ENCODE measurements around the gene CCDC196.

- PRO-cap: no peak
Observed at GRCh38 chr14:64812221-64812714, 67.4 kb downstream of the SPTB start.

DNA sequence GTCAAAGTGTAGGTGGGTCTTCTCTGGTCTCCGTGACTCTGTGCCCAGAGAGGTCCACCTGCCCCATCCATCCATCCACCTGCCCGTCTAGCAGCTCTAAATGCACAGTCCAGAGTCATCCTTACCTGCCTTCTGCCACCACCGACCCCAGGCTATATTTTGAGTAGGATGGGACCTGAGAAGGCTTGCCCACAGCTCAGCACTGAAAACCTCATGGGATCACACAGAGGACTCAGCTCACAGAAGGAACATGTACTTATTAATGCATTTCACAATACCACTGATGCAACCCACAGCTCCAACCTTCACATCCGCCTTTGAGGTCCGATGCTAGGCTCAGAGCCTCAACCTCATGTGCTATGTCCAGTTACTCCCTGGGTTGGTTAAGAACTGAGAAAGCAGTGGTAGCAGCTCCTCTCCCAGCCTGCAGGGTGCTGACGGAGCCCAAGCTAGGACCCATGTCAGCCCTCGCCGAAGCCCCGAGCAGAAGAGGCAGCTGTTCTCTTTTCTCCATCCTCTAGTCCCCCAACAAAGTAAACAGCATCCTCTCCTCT is 52.9 kb downstream of the SPTB start:
- PRO-cap: no peak

GRCh38 chr14:64938920-64939632 is 3.5 kb downstream of the GPX2 start:
- PRO-cap: no peak

GRCh38 chr14:64968577-64968971 is 3.6 kb downstream of the RAB15 start:
- PRO-cap: no peak

- PRO-cap: no peak
Observed at GRCh38 chr14:65061759-65062148, 40.6 kb downstream of the MAX start.

GRCh38 chr14:65077421-65077885 is 24.9 kb downstream of the MAX start:
- PRO-cap: no peak

- PRO-cap: no peak
Observed at GRCh38 chr14:65096355-65096701, 6.0 kb downstream of the MAX start.

- PRO-cap: no peak
Observed at GRCh38 chr14:65104882-65105188, 2.5 kb upstream of the MAX start.

GRCh38 chr14:65412140-65412282 is 519 bp upstream of the FUT8 start:
- PRO-cap: no peak

DNA sequence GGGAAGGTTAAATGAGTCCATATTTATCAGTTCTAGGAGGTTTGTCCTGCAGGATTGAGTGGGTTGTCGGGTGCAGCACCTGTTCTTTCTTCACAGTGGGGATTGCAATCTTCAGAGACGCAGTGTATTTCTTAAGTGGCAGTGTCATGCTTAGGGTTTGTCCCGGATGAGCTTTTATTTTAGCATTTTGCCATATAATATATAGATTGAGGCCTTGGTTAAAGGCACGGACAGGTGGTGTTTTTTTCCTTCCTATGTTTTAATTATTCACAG is 1.2 kb downstream of the FUT8 start:
- PRO-cap: no peak

DNA sequence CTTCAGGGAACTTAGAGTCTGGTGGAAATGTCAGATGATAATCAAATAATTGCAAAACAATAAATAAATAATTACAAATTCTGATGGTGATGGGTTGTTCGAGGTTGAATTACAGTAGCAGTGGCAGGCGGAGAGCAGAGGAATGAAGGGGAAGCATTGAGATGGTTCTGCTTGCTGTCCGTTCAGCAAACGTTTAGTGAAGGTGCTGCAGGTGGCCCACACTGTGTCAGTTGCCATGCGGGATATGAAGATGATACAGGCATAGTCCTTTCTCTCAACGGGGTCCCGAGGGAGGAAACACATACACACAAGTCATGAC is 385.1 kb downstream of the FUT8 start:
- PRO-cap: no peak

- PRO-cap: no peak
Observed at GRCh38 chr14:66108501-66108855, 377.7 kb upstream of the CCDC196 start.

- PRO-cap: no peak
Observed at GRCh38 chr14:66486008-66486752, at the start of gene CCDC196. TSS of gene CCDC196 (plus strand) at chr14:66486371.

GRCh38 chr14:66700948-66701647 is 193.2 kb downstream of the GPHN start:
- PRO-cap: no peak

GRCh38 chr14:66746430-66746724 is 238.4 kb downstream of the GPHN start:
- PRO-cap: no peak

GRCh38 chr14:67147382-67147695 is 41.9 kb upstream of the GARIN2 start:
- PRO-cap: no peak

- PRO-cap: no peak
Observed at GRCh38 chr14:67392413-67392977, 19.5 kb downstream of the PLEK2 start.

DNA sequence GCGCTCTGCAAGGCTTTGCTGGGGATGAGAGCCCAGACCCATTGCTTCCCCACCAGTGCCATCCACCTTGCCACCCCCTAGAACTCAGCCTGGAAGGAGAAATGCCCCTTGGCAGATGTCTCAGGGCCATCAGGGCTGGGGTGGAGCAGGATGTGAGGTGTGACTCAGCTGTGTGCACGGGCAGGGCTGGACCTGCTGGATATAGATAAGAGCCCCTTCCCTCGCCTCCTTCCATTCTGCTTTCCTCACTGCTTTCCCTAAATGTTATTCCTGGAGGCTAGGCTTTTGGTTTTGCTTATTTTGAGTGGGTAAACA is 6.9 kb upstream of the PLEK2 start:
- PRO-cap: no peak

- PRO-cap: no peak
Observed at GRCh38 chr14:67483890-67484492, 4.5 kb downstream of the TMEM229B start.

GRCh38 chr14:67645177-67645756 is 25.5 kb downstream of the ARG2 start:
- PRO-cap: no peak